Mesenchymal stem cell of adipose (primary cell): ENCODE measurements around the genes DAB2IP and OR1Q1.

- CAGE, long polyA plus RNA: no peak
These were observed 61.2 kb downstream of the RAB14 start for GRCh38 chr9:121140358-121140894.

- CAGE, long polyA plus RNA: no peak
These were observed 60.4 kb downstream of the RAB14 start for GRCh38 chr9:121141140-121141804.

DNA sequence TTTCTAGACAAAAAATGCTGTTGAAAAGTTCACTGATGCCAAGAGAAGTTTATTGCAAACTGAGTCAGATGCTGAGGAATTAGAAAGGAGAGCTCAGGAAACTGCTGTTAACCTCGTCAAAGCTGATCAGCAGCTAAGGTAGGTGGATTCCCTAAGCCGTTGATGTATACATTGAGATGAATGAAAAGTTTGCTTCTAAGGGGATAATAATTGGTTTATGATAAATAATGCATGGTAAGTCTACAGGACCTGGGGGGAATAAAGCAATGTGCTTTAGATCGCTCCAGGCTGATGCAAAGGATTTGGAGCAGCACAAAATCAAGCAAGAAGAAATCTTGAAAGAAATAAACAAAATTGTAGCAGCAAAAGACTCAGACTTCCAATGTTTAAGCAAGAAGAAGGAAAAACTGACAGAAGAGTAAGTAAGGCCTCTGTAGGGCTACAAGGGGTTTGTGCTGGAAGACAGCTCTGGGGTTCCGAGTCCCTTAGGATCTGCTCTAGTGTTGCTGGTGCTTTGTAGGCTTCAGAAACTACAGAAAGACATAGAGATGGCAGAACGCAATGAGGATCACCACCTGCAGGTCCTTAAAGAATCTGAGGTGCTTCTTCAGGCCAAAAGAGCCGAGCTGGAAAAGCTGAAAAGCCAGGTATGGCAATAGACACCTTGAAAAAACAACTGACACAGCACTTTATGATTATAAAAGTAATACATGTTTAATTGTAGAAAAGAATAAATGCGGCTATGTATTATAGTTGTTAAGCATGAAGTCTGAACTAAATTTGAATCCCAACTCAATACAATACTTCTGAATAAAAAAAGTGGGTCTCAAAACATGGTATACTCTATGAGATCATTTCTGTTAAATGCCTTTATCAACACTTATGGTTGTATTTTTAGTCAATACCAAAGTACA is 43.9 kb downstream of the RAB14 start:
- CAGE, long polyA plus RNA: no peak

GRCh38 chr9:121200823-121201514 is 700 bp downstream of the RAB14 start:
- CAGE, long polyA plus RNA: no peak

GRCh38 chr9:121271901-121272499 is 4.0 kb downstream of the GSN start:
- CAGE, long polyA plus RNA: no peak

DNA sequence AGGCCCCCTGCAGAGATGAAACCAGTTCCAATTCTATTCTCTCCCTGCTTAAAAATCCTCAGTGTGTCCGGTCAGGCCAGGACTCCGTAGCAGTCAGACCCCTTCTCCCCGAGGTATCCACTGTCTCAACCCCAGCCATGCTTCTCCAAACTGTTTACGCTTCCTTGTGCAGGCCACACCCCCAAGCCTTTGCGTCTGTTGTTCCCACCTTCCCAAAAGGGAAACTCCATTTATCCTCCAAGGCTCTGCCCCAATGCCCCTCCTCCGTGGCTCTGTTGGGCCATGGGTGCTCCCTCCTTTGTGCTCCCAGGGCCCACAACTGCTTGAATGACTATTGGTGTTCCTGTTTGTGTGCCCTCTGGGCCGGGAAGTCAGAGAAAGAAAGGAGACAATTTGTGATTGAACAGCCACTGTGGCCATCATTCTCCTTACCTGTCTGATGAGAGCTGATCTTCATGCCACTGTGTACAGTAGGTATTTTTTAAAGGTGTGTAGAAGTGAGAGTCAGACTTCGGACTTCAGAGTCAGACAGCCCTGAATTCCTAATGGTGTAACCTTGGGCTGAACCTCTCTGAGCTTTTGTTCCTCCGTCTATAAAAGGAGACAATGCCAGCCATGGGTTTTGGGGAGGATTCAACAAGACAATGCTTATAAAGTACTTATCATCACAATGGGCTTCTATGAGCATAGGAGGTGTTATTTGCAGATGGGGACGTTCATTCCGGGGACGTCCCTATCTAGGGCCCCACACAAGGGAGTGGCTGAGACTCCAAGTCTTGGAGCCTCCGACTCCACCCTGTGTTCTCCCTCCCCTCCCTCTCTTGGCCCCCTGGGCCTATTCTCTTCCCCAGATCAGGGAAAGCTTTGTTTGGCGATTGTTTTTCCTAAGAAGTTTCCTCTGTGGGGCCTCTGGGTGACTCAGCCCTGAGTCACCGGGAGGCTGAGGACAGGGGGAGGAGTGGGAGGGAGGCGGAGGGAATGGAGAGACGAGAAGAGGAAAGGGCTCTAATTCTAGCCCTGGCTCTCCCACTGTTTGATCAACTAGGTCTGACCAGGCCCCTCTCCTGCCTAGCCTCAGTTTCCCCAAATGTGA is 18.7 kb downstream of the GSN start:
- CAGE, long polyA plus RNA: no peak

DNA sequence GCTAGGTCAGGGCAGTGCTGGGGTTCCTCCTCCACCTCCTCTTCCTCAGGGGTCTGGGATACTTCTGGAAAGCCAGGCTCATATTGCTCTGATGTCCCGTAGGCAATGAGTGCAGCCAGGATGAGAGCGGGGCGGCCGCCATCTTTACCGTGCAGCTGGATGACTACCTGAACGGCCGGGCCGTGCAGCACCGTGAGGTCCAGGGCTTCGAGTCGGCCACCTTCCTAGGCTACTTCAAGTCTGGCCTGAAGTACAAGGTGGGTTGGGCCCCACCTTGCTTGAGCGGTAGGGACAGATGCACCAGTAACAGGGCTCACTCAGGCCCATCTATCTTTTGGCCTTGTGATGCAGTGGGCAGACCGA is 34.8 kb downstream of the GSN start:
- CAGE, long polyA plus RNA: no peak

GRCh38 chr9:121305517-121306216 is 37.7 kb downstream of the GSN start:
- CAGE, long polyA plus RNA: no peak

DNA sequence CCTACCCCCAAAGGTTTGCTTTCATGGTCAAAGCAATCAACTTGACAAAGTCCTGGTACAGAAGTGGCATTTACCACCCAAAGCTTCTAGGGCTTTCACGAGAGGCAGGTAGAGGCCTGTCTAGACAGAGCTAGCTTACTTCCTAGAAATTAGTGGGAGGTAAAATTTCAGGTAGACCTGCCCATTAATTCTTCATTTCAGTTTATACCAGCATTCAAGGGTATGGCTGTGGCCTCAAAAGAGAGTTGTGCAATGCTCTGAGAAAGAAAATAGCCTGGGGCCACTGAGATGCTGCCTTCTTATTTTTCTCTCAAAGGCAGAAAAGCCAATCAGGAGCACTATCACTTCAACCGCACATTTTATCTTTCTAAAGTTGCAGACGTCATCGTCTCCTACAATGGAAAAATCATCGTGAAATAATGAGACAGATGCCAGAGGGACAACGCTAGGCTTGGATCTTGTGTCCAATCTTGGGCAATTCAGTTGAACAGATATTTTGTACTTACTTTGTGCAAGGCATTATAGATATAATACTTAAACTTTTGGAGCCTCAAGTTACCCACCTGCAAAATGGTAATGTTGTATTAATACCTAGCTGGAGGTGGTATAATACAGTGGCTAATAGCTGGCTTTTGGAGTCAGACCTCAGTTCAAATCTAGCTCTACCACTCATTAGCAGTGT is 34.8 kb downstream of the STOM start:
- CAGE, long polyA plus RNA: no peak

- CAGE, long polyA plus RNA: no peak
These were observed 3.4 kb downstream of the STOM start for GRCh38 chr9:121366565-121367045.

DNA sequence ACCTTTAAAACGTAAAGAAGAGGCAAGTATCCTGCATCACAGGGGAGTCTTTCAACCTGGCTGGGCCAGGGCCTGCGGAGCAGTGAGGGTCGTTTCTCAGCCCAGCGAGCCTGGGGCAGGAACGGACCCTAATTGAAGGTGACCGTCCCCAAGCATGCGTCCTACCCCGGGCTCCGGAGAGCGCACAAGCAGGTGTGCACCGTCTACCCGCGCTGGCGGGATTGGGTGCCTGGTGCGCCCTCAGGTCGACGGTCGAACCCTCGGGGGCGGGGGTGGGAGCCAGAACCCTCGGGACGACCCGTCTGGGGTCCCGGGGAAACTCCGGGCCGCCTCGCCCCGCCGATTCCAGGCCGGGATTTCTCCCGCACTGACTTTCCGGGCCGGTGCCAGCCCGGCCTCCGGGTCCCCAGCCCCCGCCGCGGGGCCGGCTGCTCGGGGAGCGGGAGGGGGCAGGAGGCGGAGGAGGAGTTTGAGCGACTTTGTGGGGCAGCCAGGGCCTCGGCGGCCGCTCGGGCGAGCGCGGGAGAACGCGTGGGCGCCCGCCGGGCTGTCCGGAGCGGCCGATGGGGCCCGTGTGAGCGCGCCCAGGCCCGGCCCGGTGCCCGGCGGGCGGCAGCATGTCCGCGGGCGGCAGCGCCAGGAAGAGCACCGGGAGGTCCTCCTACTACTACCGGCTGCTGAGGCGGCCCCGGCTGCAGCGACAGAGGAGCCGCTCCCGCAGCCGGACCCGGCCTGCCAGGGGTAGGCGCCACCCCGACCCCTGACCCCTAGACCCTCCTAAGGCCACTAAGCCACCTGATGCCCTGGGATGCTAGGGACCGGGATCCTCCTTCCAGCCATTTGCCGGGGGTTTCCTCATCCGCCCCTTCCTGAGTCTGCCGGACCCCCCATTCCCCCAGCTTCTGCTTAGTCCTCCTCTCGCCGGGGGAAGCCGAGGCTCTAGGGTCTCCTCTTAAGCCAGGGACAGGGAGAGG is at the start of gene DAB2IP:
Gene DAB2IP (plus strand): TSS at position 476 of the 974 bp plus-strand sequence.
- CAGE, long polyA plus RNA: no peak

- CAGE, long polyA plus RNA: no peak
These were observed 5.9 kb downstream of the DAB2IP start for GRCh38 chr9:121657206-121657775.

GRCh38 chr9:121743048-121743997 is 91.9 kb downstream of the DAB2IP start:
- CAGE, long polyA plus RNA: no peak

DNA sequence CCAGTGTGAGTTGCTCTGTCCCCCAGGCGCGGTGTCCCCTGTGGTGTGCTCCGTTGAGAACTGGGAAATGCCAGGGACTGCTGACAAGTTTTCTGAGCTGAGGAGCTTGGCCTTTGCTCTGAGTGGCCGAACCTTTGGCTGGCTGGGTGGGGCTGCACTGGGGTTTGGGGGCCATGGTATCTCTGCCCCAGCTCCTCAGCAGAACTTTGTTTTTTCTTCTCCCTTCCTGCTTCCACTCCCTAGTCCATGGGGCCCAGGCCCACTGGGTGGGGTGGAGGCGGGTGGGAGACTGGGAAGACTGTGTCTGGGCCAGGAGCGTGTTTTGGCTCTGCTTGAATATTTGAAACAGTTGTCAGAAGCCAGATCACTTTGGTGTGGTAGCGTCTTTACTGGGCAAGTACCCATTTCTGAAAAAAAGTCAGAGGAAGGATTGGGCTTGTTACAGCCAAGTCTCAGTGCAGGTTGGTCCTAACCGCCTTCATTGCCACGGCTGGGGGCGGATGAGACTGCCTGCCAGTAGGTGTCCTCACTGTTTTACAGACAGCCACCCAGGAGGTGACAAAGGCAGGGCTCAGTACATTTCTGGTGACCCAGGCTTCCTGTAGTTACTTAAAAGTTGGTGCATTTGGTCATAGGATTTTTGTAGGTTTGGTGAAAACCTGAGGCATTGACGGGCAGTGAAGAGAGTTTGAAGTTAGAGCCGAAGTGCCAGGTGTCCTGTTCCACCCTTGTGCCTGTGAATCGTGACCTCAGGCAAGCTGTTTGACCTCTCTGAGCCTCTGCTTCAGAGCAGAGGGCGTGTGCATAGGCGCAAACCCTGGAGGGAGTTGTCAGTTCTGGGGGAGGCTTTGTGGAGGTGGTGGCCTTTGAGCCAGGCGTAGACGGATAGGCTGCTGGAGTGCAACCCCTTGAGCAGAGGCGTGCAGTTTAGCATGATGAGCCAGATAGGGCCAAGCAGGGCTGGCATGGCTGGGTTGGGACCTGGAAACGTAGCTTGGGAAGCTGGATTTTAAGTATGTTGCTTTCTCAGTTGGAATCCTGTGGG is 92.9 kb downstream of the DAB2IP start:
- CAGE, long polyA plus RNA: no peak

- CAGE, long polyA plus RNA: no peak
These were observed 105.6 kb downstream of the DAB2IP start for GRCh38 chr9:121756908-121757586.

DNA sequence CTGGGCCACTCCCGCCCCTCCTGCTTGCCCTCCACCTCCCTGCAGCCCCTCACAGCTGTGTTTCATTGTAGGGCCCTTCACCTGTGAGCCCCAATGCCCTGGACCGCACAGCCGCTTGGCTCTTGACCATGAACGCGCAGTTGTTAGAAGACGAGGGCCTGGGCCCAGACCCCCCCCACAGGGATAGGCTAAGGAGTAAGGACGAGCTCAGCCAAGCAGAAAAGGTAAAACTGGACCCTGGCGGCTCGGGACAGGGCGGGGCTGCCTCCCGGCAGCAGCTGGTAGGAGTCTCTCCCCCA is 122.7 kb downstream of the DAB2IP start:
- CAGE, long polyA plus RNA: no peak

DNA sequence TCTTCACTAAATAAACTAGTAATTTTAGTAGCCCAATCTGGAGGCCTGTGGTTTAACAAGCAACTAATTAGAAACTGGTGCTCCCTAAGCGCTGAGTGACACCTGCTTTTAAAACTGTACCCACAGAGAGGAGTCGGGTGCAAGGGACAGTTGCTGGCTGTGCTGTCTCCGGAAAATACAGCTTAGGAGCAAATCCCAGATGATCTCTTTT is 148.2 kb downstream of the TTLL11 start:
- CAGE, long polyA plus RNA: no peak

DNA sequence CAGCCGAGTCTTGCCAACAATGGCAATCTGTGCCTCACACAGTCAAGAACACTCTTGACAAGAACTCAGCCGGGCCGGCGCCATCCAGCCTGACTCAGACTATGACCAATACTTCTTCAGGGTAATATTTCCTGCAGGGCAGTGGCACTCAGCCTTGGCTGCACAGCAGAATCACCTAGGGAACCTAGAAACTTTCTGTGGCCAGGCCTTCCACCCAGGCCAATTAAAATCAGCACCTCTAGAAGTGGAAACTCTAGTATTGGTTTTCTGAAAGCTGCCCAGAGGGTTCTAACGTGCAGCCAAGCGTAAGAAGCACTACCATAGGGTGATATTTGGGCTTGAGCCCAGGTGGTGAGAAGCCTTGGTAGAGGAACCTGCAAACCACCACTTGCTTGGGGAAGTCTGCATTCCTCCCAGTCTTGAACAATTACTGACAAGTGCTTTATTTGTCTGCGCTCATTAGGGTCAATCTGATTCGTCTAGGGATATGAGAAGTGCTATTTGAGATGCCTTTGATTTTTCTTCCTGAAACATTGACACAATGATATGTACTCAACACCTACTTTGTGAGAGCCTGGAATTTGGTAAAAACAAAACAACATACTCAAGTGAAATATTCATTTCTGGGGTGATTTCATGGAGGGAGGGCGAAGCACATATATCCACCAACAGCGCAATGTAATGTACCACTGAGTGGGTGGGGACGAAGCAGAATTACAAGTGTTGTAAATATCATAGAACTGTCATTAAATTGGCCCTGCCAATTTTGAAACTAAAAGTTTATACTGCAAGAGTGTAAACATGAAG is 120.4 kb downstream of the TTLL11 start:
- CAGE, long polyA plus RNA: no peak

- CAGE, long polyA plus RNA: no peak
These were observed 16.1 kb downstream of the RBM18 start for GRCh38 chr9:122248235-122249233.

- CAGE, long polyA plus RNA: no peak
These were observed at the start of gene OR1Q1 for GRCh38 chr9:122614379-122615018. OR1Q1 (plus strand) TSS chr9:122614738.